Duodenum (tissue), 1 donor: ENCODE measurements around the gene HSD17B7.

- PRO-cap, result no peak
These were observed 803 bp downstream of the HSPA6 start for GRCh38 chr1:161524764-161525921.

DNA sequence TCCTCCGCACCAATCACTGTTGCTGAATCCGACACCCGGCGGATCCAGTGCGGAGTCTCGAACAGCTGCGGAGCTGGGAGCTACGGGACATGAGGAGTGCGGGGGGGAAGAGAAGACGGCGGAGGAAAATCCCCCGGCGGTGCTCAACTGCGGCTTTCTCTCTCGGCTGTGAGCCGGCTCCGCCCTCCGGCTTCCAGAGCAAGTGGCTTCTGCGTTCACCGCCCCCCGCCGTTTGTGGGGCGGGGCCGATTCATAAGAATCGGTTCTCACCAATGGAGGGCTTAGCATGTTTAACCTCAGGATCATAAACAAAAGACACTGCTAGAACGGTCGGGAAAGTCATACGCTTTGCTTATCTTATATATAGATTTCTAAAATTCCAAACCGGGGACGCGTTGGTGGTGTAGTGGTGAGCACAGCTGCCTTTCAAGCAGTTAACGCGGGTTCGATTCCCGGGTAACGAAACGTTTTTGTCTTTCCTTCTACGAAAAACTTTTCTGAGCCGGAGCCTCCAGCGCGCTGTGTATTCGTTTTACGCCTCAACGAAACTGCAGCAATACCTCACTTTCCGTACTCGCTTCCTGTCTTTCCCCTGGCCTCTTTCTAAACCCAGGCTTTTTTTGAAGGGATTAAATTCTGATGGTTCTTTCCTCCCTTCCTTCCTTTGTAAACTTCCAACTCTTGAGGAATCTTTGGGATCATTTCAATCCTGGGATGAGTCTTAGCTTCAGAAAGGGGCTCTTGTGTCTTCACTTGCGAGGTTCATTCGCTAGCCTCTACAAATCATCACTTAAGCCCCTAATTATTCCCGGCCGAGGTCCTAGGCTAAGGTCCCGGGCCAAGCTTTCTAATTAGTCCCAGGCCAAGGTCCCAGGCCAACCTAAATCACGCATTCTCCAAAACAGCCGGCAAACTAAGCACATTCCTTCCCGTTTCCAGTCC lies 18.4 kb downstream of the FCGR3B start:
- PRO-cap, result bidirectional peak, plus-strand start at position 387 of the sequence, minus-strand start at position 124 of the sequence

GRCh38 chr1:161624510-161625002 lies 6.4 kb downstream of the FCGR3B start:
- PRO-cap, result no peak

DNA sequence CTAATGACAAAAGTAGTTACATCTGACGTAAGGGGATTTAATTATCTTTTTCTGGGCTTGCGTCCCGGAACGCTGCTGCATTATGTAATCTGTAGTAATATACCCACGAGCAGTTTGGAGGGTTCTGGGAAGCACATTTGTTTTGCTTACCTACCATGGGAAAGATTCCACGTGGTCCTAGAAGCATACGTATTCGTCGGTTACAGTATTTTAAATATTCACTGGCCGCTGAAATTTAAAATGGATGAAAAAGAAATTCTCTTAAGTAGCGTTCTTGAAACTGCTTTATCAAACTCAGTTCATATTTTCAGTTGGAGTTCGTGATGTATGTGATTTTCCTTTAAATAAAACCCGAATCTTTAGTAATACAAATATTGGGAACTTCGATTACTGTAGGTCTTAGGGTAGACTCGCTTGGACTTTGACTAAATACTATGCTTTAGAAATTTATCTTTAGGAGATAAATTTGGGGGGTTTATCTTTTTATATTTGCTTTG lies 798 bp upstream of the ATF6 start:
- PRO-cap, result unidirectional peak, plus-strand start at position 112 of the sequence

- PRO-cap, result no peak
These were observed 10.2 kb downstream of the ATF6 start for GRCh38 chr1:161776000-161777129.

DNA sequence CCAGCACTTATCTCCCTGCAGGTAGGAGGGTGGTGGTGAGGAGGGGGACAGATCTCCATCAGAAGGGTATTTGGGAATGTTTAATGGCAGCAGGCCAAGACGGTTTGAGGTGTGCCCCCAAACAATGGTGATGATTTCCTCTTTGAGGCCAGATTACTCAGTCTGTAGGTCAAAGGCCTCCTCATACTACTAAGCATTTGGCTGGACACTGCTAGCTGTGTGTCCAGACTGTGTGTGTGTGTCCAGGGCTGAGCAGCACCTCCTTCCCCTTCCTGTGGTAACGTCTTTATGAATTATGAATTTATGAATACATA lies 19.1 kb downstream of the NOS1AP start:
- PRO-cap, result no peak

- PRO-cap, result no peak
These were observed 70.6 kb downstream of the SPATA46 start for GRCh38 chr1:162306113-162306330.

DNA sequence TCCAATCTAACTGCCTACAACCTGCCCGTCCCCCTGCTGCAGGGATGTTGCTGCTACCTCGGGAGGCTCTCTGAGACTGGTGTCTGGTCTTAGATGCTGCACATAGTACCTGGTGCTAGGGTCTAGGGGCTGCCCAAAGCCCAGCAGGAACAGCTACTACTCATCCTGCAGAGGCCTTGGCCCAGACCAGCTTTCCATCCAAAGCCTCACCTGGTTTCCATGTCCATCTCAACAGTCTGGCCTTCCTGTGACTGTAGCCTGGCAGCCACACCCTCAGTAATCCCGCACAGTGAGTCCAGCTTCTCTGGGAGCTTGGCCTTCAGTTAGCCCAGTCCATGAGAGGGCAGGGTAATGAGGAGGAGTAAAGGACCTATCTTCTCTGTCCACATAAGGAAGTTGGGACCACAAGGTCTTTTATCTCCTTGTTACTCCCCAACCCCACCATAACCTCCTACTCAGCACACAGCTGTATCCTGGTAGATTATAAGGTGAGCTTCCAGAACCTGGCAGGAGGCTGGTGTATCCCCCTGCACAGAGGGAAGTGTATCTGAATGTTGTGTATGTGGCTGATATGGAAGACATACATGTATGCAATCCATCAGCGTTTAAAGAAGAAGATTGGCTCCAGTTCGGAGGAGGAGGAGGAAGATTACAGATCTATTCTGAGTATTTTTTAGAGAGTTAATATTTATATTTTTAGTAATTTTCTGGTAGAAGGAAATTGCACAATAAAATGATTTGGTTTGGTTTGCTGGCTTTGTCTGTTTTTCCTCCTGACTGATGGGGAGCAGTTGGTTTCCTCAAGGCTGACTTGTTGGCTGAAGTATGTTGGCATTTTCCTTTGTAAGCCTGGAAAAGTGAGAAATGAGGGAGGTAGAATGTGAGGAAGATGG lies 4.8 kb downstream of the C1orf226 start:
- PRO-cap, result no peak

- PRO-cap, result unidirectional peak, plus-strand start at chr1:162388886
These were observed 7.0 kb downstream of the C1orf226 start for GRCh38 chr1:162388540-162388977.

- PRO-cap, result no peak
These were observed 25.9 kb downstream of the UAP1 start for GRCh38 chr1:162587383-162587880.

DNA sequence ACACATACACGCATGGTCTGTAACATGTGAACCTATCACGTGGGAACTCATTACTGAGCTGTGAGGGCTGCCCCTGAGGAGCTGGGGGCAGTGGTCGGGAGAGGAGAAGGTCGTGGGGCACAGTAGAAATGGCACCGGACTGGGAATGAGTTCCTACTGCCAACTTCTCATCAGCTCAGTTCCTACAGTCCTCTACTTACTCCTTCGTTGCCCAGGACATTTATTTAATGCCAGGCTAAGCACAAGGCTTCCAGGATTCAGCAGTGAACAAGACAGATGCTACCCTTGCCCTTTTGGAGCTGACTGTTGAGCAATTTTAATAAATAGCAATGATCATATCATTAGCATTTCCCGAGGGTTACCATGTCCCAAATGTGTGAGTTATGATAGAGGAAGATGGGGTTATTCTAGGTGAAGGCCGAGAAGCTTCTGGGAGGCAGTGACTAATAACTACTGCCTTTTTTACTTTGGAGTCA lies 38.9 kb downstream of the DDR2 start:
- PRO-cap, result no peak

- PRO-cap, result no peak
These were observed 48.7 kb upstream of the HSD17B7 start for GRCh38 chr1:162741819-162742166.

GRCh38 chr1:162790156-162791114 lies at the start of gene HSD17B7:
Gene HSD17B7 (plus strand): TSS chr1:162790702.
- PRO-cap, result bidirectional peak, plus-strand start at chr1:162790806, minus-strand start at chr1:162790560

- PRO-cap, result no peak
These were observed 32.1 kb downstream of the HSD17B7 start for GRCh38 chr1:162822265-162823342.

DNA sequence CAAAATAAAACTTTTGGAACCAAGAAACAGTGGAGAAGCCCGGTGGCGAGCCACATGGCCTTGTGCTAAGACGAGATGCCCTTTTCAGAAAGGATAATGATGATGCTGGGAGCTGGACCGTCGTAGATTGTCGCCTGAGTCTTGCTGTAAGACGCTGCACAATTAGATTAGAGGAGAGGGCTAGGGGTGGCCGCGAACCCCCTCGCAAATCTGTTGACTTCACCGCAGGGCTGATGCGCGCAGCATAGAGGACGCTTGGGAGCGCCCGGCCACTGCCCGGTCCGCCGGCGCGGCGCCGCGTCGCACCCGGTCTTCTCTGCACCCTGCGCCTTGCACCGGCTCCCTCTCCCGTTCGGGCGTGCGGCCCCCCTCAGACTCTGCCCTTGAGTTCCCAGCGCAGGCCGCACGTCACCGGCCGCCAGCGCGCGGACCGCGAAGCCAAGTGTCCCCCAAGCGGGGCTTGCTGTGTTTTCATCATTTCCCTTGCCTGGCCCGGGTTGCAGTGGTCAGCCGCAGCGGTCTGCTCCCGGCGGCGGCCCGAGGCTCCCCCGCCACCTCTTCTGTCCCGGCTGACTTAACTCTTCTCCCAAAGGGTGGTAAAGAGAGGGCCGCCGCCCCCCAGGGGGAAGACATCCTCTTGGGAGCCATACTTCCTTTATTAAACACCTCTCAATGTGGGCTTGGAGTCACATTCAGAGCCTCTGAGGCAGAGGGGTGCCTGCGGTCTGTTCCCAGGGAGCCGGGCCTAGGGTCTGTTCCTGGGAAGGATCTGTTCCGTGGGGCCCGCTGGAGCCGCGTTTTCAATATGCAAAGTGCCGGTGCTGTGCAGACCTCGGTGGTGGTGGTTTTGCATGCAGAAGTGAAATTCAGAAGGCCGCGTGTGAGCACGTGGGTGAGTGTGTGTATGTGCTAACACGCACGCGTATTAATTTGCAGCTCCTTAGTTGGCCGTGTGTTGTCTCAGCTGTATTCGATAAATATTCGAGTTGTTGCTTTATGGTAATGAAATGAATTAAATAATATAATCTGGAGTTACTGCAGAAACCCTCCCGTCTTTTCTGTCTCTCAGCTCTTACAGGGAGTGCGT lies 17.5 kb downstream of the PBX1 start:
- PRO-cap, result unidirectional peak, minus-strand start at position 318 of the sequence

GRCh38 chr1:164599288-164599946 lies 40.4 kb downstream of the PBX1 start:
- PRO-cap, result no peak

- PRO-cap, result no peak
These were observed 42.6 kb downstream of the PBX1 start for GRCh38 chr1:164601119-164602483.

- PRO-cap, result no peak
These were observed 51.0 kb downstream of the PBX1 start for GRCh38 chr1:164609785-164610517.

GRCh38 chr1:164611656-164613037 lies 53.2 kb downstream of the PBX1 start:
- PRO-cap, result no peak

DNA sequence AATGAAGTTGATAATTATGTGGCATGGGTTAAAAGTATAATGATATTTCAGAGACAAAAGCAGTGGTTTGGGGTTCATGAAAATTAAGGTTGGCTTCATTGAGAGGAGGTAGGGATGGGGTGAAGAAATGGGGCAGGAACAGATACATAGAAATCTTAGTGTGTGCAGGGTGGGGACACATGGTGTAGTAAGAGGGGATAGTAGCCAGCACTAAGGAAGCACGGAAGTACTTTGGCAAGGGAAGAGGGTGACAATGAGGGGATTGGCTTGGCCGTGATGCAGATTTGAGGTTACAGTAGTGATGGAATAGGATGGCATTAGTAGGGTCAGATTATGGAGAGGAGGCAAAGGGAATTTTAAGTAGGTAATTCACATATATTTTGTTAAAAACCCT lies 118.6 kb downstream of the PBX1 start:
- PRO-cap, result no peak